Daoy (cell line): ENCODE measurements around a stretch of chr19.

DNA sequence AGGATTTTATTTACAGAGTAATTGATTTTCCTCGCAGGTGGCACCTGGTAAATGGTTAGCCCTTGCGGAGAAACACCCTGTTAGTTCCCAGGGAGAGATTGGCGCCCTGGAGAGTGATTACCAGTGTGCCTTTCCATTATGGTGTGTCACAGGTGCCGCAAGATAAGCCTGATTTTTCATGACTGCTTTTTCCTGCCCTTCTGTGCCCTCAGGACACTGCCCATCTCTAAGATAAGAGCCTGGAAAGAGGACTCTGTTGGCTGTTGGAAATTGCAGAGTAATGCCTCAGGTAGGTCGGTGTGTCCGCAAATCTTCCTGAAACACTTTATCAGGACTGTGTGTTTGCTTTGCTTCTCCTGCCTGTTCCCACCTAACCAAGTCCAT lies 707 bp downstream of the ZNF181 start:
- RAMPAGE, long total RNA, result no peak

GRCh38 chr19:35006086-35007459 lies 6.5 kb downstream of the GRAMD1A start:
- RAMPAGE, long total RNA, result no peak

GRCh38 chr19:35029387-35030244 lies 654 bp upstream of the SCN1B start:
- RAMPAGE, long total RNA, result no peak

DNA sequence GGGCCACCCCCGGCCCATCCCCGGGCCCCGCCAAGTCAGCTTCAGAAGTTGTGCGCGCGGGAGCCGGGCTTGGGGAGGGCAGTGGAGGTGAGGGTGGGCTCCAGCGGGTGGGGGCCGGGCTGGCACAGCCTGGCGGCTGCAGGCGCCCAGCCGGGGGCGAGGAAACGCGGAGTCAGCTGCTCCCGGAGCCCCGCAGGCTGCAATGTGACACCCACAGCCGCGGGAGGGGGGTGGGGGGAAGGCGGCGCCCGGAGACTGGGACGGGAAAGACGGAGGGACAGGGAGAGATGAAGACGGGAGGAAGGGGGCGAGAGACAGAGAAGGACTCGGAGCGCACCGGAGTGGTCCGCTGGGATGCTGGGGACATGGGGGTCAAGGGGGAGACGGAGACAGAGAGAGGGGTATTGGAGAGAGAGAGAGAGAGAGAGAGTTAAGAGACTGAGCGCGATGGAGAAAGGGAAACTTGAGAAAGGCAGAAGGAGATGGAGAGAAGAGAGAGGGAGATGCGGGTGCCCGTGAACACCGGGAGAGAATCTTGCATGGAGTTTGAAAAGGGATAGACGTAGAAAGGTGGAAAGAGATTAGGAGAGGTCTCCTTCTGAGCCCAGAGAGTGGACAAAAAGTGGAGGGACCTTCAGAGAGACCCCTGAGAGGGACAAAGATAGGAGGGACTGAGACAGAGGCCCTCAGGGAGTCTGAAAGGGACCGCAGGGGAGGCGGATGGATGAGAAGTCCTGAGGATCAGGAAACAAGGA lies 862 bp downstream of the SCN1B start:
- RAMPAGE, long total RNA, result no peak

DNA sequence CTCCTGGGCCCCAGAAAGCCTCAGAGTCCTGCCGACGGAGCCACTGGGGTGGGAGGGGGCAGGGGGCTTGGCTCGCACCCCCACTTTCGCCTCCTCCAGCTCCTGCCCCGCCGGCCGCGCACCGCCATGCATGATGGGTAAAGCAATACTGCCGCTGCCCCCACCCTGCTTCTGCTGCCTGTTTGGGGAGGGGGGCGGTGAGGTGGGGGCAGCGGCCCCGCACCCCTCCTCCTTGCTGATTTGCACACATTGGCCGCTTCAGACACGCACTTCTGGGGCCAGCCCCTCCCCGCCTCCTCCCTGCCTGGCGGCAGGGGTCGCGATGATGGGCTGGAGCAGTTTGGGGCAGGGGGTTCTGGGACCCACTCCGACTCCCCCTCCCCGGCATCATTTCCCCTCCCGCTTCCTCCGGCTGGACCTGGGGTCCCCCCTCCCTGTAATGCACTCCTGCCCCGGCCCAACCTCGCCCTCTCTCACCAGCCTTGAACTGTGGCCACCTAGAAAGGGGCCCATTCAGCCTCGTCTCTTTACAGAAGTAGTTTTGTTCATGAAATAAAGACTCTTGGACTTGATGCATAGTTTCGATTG lies 1.5 kb upstream of the HPN start:
- RAMPAGE, long total RNA, result no peak

DNA sequence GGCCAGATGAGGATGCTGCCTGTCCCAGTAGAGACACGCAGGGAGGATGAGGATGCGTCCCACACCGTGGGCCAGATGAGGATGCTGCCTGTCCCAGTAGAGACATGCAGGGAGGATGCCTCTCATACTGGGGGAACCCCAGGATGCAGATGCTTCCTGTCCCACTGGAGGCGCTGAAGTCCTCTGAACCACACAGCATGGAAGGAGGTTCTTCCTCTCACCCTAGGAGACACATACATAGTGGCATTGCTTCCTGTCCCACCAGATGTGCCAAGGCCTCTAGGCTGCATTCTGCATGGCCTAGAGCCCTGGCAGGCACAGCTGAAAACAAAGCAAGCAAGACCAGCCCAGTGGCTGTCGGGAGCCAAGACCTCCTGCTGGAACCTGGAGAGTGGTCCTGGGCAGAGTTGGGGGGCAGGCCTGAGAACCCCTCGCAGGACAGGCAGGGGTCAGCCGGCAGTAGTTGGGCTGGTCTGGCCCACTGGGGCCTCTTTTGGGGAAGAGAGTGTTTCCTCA lies 4.2 kb downstream of the HPN start:
- RAMPAGE, long total RNA, result no peak

- RAMPAGE, long total RNA, result no peak
Observed at GRCh38 chr19:35117724-35118210, 2.1 kb downstream of the FXYD3 start.

- RAMPAGE, long total RNA, result no peak
Observed at GRCh38 chr19:35131148-35131550, 3.7 kb downstream of the LGI4 start.

GRCh38 chr19:35153624-35154113 lies 866 bp upstream of the FXYD5 start:
- RAMPAGE, long total RNA, result no peak

DNA sequence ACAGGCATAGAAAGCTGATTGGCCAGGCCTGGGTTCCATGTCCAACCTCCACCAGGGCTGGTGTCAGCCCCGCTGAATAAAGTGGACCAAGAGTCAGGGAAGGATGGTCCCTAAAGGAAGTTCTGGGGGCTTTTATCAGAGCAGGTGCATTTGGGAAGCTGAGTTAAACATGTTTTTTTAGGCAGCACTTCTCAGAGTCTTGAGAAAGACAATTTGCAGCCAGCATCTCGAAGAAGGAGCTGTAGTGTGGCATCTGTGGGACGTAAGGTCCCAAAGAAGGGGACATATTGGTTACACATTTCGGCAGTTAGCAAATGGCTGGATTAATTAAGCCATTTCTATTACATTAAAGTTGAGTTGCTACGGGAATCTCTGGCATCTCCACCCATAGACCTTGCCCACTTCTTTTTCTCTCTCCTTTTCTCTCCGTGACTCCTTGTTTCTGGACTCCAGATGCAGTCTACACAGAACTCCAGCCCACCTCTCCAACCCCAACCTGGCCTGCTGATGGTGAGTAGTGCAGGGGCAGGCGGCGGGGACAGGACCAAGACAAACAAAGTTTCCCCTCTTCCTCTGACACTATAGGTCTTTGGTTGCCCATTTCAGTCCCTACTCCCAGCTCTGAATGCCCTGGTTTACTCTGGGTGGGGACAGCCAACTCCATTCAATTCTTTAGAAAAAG lies 3.5 kb downstream of the FXYD5 start:
- RAMPAGE, long total RNA, result no peak

DNA sequence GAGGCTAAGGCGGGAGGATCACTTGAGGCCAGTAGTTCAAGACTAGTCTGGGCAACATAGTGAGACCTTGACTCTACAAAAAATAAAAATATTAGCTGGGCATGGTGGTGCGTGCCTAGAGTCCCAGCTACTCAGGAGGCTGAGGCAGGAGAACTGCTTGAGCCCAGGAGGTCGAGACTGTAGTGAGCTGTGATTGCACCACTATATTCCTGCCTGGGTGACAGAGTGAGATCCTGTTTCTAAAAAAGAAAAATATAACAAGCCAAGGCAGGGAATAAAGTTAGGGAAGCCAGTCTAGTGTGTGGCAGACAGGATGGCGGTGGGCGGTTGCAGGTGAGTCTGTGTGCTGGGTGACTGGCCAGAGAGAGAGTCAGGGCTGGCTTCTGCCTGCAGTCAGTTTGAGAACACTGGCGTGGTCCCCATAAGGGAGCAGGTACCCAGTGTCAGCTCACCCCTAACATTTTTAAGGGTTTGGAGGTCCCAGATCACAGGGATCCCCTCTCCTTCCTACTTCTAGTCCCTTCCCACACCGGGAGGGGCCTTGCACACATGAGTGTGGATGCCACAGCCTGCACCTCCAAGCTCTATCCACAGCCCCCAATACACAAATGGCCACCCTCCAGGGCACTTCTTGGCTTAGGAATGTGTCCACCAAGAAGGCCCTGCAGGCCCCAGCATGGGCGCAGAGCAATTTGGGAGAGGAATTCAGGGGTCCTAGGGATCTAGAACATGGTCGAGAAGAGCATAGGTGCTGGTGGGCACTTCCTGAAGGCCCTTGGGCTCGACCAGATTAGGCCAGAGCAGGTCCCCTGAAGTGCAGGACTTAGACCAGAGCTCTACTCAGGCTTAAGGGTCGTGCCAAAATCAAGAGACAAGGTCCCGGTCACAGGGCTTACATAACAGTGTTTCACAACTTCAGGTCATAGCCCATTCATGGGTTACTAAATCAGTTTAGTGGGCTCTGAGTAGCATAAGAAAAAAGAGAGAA lies 15.8 kb downstream of the FXYD5 start:
- RAMPAGE, long total RNA, result no peak

DNA sequence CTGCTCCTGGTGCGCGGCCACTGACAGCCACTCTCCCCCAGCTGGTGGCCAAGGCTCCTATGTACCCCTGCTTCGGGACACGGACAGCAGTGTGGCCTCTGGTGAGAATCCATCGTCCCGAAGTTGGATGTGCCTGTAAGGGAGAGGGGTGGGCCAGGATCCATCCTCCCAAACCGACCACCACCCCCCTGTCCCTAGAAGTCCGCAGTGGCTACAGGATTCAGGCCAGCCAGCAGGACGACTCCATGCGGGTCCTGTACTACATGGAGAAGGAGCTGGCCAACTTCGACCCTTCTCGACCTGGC lies 2.2 kb upstream of the USF2 start:
- RAMPAGE, long total RNA, result no peak

DNA sequence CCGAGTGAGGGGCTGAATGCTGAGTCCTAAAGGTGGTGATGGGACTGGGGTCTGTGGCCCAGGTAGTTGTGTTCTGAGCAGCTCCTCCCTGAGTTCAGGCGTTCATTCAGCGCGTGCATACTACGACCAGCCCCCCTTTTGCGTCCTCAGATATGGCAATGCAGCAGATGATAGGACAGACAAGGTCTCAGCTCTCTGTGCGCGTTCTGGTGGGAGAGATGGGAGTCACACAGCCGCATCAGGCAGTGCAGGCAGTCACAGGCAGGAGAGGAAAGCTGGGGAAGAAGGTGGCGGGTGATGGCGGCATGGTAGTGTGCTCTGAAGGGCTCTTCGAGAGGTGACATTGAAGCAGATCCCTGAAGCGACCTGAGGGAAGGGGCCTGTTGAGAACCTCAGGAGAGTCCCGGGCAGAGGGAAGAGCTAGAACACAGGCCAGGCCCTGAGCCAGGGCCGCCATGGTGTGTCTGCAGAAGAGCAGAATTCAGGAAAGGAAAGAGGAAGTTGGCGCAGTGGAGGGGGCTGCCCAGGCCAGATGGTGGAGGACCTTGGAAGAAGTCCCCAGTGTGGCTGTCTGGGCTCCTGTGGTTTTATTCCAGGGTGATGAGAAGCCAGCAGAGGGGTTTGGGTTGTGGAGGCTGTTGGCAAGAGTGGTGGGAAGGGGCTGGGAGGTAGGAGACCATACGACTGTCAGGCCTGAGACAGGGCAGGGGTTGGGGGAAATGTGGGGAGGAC lies 3.4 kb downstream of the USF2 start:
- RAMPAGE, long total RNA, result no peak

GRCh38 chr19:35273122-35273323 lies 4.3 kb downstream of the USF2 start:
- RAMPAGE, long total RNA, result no peak

- RAMPAGE, long total RNA, result no peak
Observed at GRCh38 chr19:35281219-35281677, 1.1 kb upstream of the HAMP start.

DNA sequence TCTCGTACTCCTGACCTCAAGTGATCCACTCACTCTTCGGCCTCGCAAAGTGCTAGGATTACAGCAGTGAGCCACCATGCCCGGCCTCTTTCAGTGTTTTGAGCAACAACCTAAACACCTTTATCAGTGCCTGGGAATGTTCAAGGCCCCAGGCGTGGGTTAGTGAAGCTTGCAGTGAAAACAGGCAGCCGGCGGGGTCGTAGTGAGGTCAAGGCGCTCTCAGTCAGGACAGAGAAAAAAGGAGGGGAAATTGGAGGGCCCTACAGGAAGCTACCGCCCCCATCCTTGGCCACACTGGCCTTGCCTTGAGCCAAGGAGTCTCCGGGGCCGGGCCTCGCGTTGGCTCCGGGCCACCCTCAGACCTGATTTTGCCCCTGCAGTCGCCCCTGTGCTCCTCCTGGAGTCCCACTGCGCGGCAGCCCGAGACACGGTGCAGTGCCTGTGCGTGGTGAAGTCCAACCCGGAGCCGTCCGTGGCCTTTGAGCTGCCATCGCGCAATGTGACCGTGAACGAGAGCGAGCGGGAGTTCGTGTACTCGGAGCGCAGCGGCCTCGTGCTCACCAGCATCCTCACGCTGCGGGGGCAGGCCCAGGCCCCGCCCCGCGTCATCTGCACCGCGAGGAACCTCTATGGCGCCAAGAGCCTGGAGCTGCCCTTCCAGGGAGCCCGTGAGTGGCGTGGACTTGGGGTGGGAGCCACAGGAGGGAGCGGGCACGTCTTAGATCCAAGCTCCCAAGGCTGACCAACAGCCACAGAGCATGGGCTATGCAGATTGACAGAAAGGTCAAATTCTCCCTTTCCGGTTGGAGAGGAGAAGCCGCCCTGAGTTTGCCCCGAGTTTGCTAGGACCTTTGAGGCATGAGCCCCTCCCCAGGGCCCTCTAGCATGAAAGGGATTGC lies 17.8 kb downstream of the MAG start:
- RAMPAGE, long total RNA, result no peak

DNA sequence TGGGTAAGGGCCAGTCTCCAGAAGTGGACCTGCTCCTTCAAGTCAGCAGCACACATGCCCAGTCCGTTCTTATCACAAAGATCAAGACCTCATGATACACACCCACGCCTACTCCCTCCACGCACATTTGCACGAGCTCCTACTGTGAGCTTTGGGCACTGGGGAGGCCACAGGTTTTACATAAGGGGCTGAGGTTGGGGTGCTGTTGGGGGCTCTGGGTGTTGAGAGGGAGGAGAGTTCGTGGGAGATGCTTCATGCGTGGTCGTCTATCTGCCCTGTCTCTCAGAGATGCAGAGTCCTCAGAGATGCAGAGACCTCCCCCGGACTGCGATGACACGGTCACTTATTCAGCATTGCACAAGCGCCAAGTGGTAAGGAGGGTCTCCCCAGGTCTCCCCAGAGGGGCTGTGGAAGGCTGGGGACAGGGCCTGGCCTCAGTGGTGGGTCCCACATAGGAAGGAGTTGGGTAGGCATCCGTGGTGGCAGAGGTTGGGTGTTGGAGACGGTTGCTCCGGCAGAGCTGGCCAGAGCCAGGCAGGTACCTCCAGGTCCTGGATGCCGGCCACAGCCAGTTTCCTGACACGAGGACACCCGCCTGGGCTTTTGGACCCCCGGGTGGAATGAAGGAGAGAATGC lies 1.7 kb upstream of the FFAR1 start:
- RAMPAGE, long total RNA, result no peak

GRCh38 chr19:35429539-35430256 lies 18.4 kb upstream of the FFAR2 start:
- RAMPAGE, long total RNA, result no peak

GRCh38 chr19:35493771-35494409 lies 3.6 kb upstream of the KRTDAP start:
- RAMPAGE, long total RNA, result no peak

DNA sequence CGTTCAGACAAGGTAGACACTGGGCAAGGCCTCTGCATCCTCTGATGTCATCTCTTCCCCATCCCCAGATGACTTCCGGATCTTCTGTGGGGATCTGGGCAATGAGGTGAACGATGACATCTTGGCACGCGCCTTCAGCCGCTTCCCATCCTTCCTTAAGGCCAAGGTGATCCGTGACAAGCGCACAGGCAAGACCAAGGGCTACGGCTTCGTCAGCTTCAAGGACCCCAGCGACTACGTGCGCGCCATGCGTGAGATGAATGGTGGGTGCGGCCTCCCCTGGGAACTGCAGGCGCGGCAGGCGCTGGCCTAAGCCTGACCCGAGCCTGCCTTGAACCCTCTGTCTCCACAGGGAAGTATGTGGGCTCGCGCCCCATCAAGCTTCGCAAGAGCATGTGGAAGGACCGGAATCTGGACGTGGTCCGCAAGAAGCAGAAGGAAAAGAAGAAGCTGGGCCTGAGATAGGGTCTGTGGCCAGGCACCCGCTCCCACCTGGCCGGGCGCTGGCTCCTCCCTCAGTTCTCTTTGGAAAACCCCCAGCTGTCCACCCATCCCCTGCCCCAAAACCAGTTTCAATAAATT lies 4.4 kb upstream of the ETV2 start:
- RAMPAGE, long total RNA, result no peak